Gallbladder (tissue), 1 donor: Measurements from ENCODE around the gene C9orf64.

DNA sequence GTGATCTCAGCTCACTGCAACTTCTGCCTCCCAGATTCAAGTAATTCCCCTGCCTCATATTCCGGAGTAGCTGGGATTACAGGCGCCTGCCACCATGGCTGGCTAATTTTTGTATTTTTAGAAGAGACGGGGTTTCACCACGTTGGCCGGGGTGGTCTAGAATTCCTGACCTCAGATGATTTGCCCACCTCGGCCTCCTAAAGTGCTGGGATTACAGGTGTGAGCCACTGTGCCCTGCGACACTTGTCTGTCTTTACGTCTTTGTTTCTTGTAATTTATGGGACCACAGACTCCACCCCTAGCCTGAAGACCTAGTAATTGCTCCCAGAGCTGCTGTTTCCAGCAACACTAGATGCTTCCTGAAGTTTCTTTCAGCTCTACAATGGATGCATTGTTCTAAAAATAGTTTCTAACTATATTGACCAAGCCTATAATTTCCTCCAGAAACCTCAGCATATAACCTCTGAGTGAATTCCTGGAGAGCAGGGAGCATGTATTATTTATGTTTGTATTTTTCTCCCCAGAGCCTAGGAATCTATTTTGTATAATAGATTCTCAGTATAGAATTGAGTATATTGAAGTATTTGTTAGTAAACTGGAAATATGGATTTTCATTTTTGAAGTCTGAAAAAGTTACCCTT, 13.9 kb downstream of the GCNT1 start:
- PRO-cap = no peak

DNA sequence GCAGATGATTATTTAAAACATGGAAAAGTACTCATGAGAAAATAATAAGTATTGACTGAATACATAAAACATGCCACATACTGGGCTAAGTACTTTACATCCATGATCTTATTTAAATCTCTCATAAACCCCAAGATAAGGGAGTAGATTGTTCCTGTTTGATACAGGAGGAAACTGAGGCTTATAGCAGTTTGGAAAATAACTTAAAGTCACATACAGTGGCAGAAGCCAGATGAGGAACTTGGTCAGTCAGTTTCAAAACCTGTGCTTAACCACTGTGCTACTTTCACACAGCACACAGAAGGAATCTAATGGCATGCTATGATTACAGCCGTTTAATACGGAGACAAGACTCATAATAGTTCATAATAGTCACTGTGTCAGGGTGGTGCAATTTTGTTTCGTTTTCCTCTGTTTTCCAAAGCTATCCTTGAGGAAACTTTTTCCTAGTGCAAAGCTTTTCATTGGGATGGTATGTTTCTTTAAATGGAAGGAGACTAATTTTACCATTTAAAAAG, 112.2 kb downstream of the GCNT1 start:
- PRO-cap = no peak

- PRO-cap = no peak
Observed at GRCh38 chr9:76608563-76609152, 149.7 kb downstream of the GCNT1 start.

DNA sequence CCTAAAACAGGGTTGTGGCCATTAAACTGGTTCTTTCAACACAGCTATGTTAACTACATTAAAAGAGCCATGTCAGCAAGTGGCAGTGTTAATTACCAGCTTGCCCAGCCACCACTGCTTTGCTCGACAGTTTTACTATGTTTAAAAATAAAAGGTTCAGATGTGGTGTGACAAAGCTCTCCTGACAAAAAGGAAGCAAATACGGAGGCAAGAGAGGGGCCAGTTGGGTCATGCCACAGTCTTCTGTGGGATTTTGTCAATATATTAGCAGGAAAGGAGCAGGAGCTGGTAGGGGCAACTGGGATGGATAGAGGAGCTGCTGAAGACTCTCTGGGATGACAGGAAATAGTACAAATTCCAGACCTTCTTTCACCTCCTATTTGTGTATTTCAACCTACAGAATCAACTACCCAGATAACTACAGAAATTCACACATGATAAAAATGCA, 191.7 kb downstream of the GCNT1 start:
- PRO-cap = no peak

DNA sequence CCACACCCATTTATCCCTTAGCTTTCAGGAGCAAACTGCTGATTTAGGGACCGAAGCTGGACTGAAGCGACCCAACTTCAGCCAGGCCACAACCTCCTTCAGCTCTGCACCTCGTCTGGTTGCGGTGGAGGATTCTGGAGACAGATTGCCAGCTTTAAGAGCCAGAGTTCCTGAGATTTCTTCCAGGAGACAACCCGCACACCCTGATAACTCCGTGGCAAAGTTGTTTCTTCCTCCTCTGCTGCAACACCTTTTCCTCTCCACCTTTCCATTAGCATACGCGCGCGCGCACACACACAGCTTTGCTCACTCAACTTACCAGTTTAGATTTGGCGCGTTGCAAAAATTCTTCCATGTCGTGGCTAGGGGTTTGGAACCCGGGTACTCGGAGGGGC, 308 bp downstream of the PRUNE2 start:
- PRO-cap = no peak

GRCh38 chr9:77891485-77892055, 140.0 kb downstream of the GNAQ start:
- PRO-cap = no peak

DNA sequence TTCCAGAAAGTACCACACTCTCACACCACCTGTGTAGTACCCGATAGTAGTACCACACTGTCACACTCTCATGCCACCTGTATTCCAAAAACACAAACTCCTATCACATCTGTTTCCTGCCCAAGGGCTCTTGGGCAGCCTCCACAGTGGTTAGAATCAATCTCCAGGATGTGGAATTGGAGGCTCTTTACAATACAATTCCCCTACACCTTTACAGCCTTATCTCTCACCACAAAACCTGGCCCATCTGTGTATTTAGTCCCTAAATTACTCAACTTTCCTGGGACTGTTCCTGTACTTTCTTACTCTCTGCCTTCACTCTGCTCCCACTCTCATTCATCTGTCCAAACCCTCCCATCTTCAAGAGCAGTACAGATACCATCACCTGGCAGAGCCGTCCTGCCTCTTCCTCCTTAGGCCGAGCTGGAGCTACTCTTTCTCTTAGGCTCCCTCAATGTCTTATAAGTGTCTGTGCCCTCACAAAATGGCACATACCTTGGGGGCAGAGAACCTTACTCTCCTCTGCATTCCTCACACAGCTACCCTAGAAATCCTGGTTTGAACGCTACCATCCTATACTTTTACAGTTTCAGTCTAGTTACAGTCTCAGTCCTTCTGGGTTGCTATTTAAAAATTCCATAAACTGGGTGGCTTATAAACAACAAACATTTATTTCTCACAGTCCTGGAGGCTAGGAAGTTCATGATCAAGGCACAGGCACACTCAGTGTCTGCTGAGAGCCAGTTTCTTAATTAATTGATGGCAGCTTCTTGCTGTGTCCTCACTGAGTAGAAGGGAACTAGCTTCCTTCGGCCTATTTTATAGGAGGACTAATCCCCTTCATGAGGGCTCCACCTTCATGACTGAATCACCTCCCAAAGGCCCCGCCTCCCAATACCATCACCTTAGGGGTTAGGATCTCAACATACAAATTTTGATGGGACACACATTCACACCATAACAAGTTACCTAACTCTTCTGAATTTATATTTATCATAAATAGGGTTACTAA, 130.2 kb downstream of the GNAQ start:
- PRO-cap = no peak

DNA sequence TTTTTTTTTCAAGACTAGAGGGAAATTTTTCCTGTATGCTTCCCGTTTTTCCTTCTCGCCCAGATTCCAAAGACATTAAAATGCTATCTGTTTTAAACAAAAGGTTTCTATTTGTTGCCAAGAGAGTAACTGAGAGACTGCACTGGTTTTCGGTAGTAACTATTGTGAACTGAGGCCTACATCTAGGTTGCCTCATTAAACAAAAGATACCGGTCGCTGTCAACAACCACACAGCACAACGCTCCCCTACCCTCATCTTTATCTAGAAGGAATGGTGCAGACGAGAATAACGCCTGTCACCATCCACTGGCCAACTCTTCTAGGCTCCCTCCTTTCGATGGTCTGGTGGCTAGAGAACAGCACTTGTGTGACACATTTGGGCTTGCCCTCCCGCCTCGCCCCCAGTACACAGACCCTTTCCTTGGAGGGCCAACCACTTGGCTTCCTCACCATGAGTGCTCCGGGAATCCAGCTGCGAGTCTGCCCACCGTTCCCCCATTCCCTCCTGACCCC, 1.5 kb downstream of the GNAQ start:
- PRO-cap = no peak

DNA sequence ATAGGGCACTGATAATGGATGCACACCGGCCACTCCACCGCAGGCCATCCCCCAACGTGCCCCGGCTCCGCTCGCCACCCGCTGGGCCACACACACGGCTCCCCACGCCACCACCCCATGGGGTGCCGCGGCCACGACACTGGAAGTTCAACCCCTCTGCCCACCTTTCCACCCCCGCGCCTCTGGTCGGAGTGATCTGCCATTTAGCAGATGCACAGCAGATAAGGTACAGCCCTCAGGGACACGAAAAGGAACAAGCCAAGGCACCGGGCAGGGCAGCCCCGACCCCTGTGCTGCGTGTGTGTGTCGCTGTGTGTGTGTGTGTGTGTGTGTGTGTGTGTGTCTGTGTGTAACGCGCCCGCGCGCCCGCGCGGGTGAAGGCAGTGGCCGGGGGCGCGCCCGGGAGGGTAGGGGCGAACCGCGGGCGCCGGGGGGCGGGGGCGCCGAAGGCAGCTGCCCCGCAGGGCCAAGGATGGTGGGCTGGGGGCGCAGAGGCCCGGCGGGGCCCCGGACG, 976 bp downstream of the GNAQ start:
- PRO-cap = bidirectional peak, plus-strand start at position 416 of the sequence, minus-strand start at position 362 of the sequence

DNA sequence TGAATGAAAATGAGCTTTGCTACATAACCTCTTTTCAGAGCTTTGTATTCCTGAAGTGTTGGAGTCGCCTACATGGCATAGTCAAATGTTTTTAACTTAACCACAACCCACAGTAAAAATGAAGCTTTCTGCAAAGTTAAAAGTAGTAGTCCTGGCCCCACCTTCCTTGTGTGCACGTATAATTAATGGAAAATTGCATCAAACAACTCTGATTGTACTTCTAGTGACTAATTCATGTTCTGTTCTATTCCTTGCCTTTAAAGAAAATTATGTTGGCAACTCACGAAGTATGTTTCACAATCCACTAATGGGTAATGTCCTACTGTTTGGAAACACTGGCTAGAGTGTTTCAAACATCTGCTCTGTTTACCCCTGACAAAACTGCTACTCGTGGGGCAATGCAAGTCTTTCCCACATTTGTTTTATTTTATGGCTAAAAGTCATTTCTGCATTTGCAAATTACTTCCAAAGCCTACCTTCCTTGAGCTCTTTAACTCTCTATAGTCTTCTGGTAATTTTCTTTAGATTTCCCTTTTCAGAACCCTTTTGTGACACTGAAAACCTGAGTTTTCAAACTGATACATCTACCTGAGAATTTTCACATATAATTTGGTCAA, 18.5 kb upstream of the PSAT1 start:
- PRO-cap = no peak

- PRO-cap = no peak
Observed at GRCh38 chr9:79666866-79667440, 95.2 kb downstream of the TLE4 start.

GRCh38 chr9:82127983-82128882, 139.7 kb downstream of the SPATA31D1 start:
- PRO-cap = no peak

- PRO-cap = no peak
Observed at GRCh38 chr9:82774869-82775540, 287.9 kb downstream of the RASEF start.

DNA sequence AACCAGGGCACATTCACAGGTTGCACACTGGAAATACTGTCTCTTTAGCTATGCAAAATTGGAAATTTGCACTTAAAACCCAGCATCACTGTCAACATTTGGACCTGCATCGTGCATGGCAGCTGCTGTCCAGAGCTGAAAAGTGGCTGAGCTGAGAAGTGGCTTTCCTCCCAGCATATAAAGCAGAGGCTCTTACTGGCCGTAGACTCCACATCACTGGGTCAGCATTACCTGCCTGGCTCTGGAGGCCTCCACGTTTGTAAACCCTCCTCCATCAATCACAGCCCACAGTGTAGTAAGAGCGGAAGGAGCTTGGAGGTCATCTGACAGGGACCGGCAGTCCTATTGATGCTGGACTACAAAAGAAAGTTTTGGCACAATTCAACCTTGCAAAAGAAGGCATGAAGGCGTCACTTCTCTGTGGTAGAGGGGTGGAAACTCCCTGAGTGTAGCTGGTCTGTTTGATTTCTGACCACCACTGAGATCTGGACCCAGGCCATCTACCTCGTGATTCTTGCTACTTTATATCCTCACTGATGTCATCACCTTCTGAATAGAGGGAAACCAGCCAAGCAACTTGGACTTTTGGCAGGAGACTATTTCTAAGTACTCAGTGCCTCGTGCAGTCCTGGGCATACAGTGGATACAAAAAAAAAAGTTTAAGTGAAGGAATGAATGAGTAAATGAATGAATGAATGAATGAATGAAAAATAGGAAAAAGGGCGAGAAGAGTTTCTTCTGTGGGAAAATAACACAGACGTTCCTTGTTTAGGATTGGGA, 14.9 kb downstream of the RASEF start:
- PRO-cap = no peak

DNA sequence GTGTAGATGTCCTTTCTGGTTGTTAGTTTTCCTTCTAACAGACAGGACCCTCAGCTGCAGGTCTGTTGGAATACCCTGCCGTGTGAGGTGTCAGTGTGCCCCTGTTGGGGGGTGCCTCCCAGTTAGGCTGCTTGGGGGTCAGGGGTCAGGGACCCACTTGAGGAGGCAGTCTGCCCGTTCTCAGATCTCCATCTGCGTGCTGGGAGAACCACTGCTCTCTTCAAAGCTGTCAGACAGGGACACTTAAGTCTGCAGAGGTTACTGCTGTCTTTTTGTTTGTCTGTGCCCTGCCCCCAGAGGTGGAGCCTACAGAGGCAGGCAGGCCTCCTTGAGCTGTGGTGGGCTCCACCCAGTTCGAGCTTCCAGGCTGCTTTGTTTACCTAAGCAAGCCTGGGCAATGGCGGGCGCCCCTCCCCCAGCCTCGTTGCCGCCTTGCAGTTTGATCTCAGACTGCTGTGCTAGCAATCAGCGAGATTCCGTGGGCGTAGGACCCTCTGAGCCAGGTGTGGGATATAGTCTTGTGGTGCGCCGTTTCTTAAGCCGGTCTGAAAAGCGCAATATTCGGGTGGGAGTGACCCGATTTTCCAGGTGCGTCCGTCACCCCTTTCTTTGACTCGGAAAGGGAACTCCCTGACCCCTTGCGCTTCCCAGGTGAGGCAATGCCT, 8.1 kb downstream of the RASEF start:
- PRO-cap = no peak

- PRO-cap = no peak
Observed at GRCh38 chr9:83469640-83470134, 68.5 kb downstream of the FRMD3 start.

- PRO-cap = no peak
Observed at GRCh38 chr9:83702030-83702390, 5.7 kb downstream of the UBQLN1 start.

- PRO-cap = no peak
Observed at GRCh38 chr9:83816968-83817679, 445 bp downstream of the GKAP1 start.

- PRO-cap = no peak
Observed at GRCh38 chr9:83933730-83934277, 12.6 kb upstream of the KIF27 start.

GRCh38 chr9:83955988-83957376, at the start of gene C9orf64:
TSS of gene C9orf64 (minus strand) at chr9:83956742.
- PRO-cap = bidirectional peak, plus-strand start at chr9:83956684, minus-strand start at chr9:83956550